ENCODE results near the genes METAP2, USP44, AMDHD1 and GARIN6.

GRCh38 chr12:95454756-95455165 lies 19.2 kb upstream of the METAP2 start:
- CAGE, long polyA plus RNA = no peak
- RRBS = no CpG with 5 or more reads among the region's 6 CpGs

GRCh38 chr12:95473729-95474527 lies at the start of gene METAP2:
Gene METAP2 (plus strand): TSS chr12:95474152.
- CAGE, long polyA plus RNA = no peak
- RRBS = under 1% methylated on average over 26 of the region's 51 CpGs

- CAGE, long polyA plus RNA = no peak
- RRBS = no CpG with 5 or more reads among the region's 10 CpGs
Observed at GRCh38 chr12:95547410-95548073, 3.7 kb downstream of the USP44 start.

DNA sequence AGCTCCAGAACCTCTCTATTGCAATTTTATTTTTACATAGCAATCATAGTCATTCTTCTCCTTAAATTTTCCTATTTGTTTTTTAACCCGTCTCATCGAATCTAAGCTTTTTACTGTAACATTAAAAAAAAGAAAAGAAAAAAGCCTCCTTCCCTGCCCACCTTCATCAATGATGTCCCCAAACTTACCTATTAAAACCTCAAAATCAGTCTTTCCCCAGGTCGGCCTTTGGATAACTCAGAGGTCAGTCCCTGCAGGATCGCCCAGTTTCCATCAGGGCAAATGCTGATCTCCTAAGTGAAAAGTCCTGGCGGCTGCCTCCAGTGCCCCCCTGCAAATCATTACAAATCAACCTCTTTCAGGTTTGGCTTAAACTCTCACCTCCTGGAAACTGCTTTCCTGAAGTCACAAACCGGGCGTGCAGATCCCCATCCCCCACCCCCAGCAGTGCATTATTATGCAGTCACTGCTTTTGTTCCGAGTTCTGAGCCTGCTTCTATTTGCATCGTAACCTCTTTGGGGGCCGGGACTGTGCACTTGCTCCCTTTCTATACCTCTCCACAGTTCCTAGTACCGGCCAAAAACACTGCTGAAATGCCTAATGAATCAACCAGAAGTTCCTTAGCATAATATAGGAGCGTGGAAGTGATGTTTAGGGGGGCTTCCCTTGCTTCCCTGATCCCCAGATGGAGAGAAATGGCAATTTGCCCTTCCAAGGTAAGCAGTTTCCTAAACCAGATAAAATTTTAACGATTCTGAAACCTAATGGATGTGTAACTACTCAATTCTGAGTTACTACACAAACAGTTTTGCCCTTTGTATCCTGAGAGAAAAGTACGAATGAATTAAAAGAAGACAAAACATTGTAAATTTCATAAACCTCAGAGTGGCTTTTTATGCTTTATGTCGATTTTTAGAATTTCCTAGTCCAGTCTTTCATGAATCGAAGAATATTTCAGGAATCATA lies at the start of gene USP44:
TSS of gene USP44 (minus strand) at position 393 of the 967 bp plus-strand sequence.
- CAGE, long polyA plus RNA = no peak
- RRBS = 25% methylated on average over 1 of the region's 16 CpGs

DNA sequence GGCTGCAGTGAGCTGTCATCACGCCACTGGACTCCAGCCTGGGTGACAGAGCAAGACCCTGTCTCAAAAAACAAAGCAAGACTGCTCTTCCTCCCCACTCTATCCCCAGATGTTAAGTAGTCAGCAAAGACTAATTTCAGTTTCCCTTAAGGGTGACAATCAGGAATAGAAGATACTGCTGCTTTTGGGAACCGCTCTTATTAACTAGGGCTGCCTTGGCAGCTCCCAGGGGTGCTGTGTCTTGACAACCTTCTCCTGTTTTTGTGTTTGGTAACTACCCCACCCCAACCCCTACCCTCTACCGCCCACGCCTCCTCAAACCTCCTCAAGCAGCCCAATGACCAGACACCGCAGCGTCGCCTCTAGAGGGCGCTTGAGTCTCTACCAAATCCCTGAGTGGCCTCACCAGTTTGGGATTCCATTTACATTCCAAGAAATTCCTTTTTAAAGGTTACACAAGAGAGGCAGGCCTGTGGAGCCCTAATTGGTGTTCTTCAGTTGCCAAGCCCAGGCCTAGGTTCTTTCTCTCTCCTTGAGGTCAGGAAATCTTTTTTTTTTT lies 72.2 kb upstream of the USP44 start:
- CAGE, long polyA plus RNA = no peak
- RRBS = no CpG with 5 or more reads among the region's 8 CpGs

GRCh38 chr12:95636842-95637466 lies 85.7 kb upstream of the USP44 start:
- CAGE, long polyA plus RNA = no peak
- RRBS = no CpG with 5 or more reads among the region's 24 CpGs

GRCh38 chr12:95859406-95859971 lies 737 bp downstream of the SNRPF start:
- CAGE, long polyA plus RNA = no peak
- RRBS = no CpG with 5 or more reads among the region's 13 CpGs

GRCh38 chr12:95942868-95943650 lies at the start of gene AMDHD1:
Gene AMDHD1 (plus strand): TSS chr12:95943331.
- CAGE, long polyA plus RNA = no peak
- RRBS = 2% methylated on average over 7 of the region's 59 CpGs

GRCh38 chr12:96194804-96195003 lies 529 bp downstream of the ELK3 start:
- CAGE, long polyA plus RNA = no peak
- RRBS = 2% methylated on average over 29 of the region's 35 CpGs

DNA sequence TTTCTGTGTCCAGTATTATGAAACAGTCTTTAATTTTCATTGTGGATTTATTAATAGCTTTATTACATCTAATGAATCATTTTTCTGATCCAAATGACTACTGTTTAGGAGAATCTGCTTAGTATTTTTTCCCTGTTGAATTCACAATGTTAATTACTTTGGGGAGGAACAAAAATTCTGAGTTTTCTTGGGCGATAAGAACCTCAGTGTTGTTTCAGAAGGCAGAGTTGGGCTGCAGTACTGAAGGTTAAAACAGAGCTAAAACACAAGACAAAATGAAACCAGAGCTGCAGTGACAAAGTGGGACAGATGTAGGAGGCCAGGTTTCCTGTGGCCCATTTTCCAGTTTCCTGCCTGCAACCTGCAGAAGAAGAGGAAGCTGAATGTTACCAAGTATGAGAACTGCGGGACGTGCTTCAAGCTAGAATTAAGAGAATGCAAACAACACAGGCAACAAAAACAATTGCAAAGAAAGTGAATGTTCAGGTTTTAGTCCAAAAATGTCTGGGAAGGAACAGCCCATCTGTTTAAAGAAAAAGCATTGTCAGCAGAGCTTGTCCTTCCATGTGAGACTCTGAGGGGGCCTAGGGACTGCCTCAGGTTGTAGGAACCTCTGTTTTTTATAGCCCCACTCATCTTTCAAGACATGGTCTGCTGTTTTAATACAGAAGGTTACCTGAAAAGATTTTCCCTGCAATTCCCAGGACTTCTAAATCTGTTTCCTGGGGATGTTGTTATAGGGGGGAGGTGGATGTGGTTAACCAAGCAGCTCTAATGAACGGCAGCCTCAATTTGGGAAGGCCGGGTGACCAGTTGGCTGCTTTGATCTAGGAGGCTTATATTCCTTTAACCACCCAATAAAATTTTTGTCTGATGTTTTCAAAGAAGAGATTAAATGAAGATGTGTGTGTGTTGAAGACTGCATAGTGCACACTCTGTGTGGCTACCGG lies 17.9 kb downstream of the ELK3 start:
- CAGE, long polyA plus RNA = no peak
- RRBS = no CpG with 5 or more reads among the region's 6 CpGs

DNA sequence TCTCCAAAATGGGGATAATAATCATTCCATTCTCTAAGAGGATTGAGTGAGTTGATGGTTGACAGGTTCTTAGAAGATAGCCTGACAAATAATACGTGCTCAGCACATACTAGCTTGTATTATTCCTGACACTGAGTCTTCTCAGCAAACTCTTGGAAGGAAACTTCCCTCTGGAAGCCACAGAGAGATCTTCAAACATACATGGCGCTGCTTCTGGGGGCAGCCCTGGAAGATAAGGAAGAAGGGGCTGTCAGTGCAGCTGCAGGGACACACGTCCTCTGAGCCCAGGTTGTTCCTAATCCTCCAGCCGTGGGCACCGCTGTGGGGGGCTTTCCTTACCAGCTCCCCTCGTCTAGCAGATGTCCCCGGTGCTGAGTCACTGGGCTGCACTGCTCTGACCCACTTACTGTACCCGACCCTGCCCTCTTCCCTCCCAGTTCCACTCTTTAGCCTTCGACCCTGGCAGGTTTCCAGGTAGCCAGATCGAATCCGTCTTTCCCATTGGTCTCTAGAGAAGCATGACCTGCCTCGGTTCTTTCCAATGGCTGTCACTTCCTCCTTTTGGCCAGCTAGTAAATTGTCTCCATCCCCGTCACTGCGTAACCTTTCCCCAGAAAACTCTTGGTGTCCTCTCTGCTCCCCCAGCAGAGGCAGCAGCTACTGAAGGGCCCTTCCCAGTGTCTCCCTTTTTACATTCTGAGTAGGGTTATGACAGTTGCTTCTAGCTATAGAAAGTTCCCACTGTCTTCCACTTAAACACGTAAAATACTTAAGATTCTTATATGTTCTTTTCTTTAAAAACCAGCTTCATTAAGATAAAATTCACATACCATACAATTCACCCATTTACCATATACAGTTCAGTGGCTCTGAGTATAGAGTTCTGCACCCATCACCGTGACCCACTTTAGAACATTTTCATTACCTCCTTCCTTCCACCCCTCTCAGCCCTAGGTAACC lies 48.5 kb downstream of the ELK3 start:
- CAGE, long polyA plus RNA = no peak
- RRBS = no CpG with 5 or more reads among the region's 16 CpGs

DNA sequence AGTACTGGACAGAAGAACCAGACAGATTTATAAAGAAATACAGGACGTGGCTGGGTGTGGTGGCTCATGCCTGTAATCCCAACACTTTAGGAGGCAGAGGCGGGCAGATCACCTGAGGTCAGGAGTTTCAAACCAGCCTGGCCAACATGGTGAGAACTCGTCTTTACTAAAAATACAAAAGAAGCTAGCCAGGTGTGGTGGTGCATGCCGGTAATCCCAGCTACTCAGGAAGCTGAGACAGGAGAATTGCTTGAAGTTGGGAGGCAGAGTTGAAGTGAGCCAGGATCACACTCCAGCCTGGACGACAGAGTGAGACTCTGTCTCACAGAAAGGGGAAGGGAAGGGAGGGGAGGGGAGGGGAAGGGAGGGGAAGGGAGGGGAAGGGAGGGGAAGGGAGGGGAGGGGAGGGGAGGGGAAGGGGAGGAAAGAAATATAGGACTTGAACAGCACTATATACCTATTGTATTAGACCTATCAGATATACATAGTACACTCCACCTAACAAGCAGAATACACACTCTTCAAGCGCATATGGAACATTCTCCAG lies 52.9 kb downstream of the CDK17 start:
- CAGE, long polyA plus RNA = no peak
- RRBS = no CpG with 5 or more reads among the region's 6 CpGs

- CAGE, long polyA plus RNA = no peak
- RRBS = no CpG with 5 or more reads among the region's 4 CpGs
Observed at GRCh38 chr12:96445578-96446266, 43.7 kb upstream of the CFAP54 start.

DNA sequence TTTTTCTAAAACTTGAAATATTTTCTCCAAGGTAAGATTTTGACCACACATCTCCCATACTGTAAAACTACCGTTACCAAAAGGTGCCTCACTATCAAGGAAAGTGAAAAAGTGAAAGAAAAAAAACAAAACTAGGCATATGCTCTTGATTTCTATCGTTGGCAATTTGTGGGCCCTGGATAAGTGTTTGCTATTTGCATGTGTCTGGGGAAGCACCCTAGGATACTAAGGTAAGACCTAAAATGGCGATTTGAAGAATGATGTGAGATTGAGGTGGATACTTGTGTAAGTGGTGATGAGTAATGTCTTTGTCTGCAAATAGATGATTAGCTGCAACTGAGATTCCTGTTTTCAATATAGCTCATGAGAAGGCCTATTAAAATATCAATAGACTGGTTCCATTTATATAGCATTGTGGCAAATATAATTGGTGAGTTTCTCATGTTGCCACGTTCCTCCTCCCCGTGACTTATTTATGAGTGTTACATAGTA lies 261.7 kb downstream of the NEDD1 start:
- CAGE, long polyA plus RNA = no peak
- RRBS = no CpG with 5 or more reads among the region's 5 CpGs

- CAGE, long polyA plus RNA = no peak
- RRBS = no CpG with 5 or more reads among the region's 4 CpGs
Observed at GRCh38 chr12:97460519-97461048, 553.5 kb downstream of the NEDD1 start.

GRCh38 chr12:98456538-98457395 lies 58.6 kb upstream of the TMPO start:
- CAGE, long polyA plus RNA = no peak
- RRBS = 4% methylated on average over 12 of the region's 49 CpGs

DNA sequence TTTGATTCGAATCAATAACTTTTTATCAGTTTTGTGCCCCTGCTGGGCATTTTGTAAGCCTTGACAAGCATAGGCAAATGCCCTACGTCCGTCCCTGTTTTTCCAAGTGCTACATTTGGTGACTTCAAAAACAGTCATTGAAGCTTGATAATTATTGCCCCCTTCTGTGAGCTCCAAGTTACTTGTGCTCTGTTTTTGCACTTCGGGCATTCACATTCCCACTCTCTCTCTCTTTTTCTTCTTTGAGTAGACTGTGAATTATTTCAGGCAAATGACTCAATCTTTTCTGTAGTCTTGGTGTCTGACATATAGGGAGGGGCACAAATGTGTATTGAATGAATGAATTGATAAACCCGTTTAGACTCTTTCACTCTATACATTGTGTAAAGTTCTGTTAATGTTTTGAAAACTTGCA lies 1.2 kb downstream of the APAF1 start:
- CAGE, long polyA plus RNA = no peak
- RRBS = no CpG with 5 or more reads among the region's 5 CpGs

DNA sequence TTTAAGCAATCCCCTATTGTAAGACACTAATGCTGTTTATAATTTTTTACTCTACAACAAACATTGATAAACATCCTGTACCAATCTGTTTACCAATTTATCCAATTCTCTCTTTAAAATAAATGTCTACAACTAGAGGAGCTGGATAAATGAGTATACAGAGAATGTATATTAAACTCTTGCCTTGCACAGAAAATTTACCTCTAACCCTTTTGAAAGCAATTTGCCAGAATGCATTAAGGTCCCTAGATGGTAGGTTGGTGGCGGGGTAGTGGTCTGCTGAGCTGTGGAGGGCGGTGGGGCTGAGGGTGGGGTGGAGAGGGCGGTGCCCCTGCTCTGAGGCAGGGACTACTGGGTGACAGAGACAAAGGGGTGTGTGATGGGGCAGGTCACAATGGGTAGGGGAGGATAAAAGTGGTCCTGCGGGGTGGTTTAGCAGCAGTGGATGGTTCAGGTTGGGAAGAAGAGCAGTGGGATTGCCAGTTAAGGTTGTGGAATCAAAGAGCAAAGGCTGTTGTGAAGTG lies at the start of gene GARIN6:
TSS of gene GARIN6 (plus strand) at position 438 of the 524 bp plus-strand sequence.
- CAGE, long polyA plus RNA = no peak
- RRBS = no CpG with 5 or more reads among the region's 4 CpGs

- CAGE, long polyA plus RNA = no peak
- RRBS = no CpG with 5 or more reads among the region's 1 CpG
Observed at GRCh38 chr12:100128078-100128658, 14.5 kb downstream of the BLTP3B start.

- CAGE, long polyA plus RNA = no peak
- RRBS = no CpG with 5 or more reads among the region's 1 CpG
Observed at GRCh38 chr12:100137583-100138083, 5.0 kb downstream of the BLTP3B start.

Data from mammary epithelial cell (primary cell).